BE2C (cell line): ENCODE data around the gene MINK1.

GRCh38 chr17:3966641-3967320 is 2.5 kb upstream of the ATP2A3 start:
- RRBS, result no CpG with 5 or more reads among the region's 15 CpGs

GRCh38 chr17:3972487-3972872 is 8.2 kb upstream of the ATP2A3 start:
- RRBS, result no CpG with 5 or more reads among the region's 10 CpGs

DNA sequence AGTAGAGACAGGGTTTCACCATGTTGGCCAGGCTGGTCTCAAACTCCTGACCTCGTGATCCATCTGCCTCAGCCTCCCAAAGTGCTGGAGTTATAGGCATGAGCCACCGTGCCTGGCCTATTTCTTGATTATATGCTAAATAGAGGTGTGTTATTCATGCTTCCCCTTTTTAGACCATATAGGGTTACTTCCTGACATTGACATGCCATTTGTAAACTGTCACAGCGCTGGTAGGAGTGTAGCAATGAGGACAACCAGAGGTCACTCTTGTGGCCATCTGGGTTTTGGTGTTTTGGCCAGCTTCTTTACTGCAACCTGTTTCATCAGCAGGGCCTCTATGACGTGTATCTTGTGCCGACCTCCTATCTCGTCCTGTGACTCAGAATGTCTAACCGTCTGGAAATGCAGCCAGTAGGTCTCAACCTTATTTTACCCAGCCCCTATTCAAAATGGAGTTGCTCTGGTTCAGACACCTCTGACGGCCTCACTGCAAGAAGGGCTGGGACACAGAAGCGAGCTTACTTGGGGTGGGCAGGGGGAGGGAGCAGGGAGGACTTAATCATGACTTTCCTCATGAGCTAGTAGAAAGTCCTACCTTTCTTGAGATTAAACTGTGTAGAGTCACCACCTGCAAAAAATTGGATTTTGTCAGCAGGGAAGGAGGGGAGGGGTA is 38.1 kb upstream of the ATP2A3 start:
- RRBS, result no CpG with 5 or more reads among the region's 9 CpGs

- RRBS, result no CpG with 5 or more reads among the region's 12 CpGs
These were observed 86.7 kb downstream of the ZZEF1 start for GRCh38 chr17:4055895-4056673.

DNA sequence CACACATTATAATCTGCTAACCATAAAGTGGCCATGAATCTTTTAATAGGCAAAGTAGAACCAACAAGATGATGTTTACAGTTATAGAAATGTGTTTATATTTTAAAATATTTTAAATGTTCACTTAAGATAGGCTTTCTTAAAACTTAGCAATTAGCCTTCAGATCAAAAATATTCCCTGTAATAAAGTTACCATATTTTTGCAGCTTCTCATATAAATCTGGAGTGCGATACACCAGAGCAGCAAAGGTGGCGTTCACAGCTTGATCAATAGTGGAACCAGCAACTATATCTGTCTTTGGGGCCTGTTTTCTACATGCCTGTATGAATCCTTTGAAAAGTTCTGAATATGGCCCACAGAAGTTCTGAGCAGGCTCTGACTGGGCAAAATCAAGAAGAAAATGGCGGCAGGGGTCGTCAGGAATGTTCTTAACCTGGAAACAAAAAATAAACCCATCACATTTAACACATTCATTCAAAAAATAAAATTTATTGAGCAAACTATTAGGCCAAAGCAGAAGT is 72.3 kb downstream of the ZZEF1 start:
- RRBS, result no CpG with 5 or more reads among the region's 4 CpGs

- RRBS, result no CpG with 5 or more reads among the region's 11 CpGs
These were observed 67.8 kb downstream of the ZZEF1 start for GRCh38 chr17:4074949-4075598.

DNA sequence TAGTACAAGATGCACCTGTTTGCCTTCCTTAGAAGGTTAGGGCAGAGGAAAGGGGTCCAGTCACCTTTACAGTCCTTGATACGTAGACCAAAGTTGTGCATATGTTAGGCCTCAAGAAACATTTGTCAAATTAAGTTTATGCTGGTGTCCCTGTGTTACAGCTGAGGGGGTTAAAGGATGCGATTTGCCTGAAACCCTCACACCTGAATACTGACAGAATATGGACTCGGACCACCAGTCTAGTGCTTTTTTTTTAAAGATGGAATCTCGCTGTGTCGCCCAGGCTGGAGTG is 1.5 kb downstream of the CYB5D2 start:
- RRBS, result no CpG with 5 or more reads among the region's 5 CpGs

DNA sequence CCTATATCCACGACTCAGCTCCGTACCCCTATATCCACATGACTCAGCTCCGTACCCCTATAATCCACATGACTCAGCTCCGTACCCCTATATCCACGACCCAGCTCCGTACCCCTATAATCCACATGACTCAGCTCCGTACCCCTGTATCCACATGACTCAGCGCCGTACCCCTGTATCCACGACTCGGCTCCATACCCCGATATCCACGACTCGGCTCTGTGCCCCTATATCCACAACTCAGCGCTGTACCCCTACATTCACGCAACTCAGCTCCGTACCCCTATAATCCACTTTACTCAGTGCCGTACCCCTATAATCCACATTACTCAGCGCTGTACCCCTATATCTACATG is 17.1 kb downstream of the CYB5D2 start:
- RRBS, result no CpG with 5 or more reads among the region's 19 CpGs

DNA sequence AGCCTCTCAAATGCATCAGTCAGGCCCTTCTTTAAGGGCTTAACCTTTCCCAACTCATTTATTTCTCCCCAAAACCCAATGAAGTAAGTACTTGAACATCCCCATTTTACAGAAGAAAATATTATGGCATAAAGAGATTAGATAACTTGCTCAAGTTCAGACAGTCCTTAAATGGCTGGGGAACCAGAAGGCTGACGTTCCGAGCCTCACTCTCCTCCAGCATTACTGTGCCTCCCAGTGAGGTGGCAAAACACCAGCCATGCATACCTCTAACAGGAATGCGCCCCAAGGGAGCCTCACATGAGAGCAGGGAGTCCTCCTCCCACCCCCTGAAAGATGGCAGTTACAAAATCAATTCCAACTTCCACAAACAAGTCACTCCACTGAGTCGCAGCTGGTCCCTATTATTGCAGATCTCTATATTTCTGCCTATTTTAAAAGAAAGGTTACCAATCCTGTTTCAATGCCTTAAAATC is 55.6 kb downstream of the ANKFY1 start:
- RRBS, result no CpG with 5 or more reads among the region's 4 CpGs

DNA sequence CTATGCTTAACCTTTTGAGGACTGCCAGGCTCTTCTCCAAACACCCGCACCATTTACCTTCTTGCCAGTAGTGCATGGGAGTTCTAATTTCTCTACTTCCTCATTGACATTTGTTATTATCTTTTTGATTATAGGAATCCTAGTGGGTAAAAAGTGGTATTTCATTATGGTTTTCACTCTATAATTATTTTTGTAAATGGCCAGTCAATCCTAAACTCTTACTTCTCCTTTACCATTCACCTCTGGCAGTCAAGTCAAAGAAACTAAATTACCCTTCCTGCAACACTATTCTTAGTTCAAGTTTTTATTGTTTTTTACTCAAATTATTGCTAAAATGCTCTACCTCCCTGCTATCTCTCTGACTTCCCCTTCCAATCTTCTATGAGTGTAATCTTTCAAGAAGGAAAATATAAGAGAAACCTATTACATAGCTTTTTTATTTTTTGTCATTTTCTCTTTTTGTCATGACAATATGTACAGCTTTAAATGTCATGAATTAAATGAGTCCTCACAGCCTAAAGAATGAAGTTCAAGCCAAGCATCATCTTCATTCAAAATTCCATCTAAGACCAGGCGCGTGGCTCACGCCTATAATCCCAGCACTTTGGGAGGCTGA is 29.9 kb upstream of the ANKFY1 start:
- RRBS, result no CpG with 5 or more reads among the region's 4 CpGs

GRCh38 chr17:4499022-4499503 is 382 bp downstream of the SPNS2 start:
- RRBS, result 0% methylated on average over 12 of the region's 61 CpGs

DNA sequence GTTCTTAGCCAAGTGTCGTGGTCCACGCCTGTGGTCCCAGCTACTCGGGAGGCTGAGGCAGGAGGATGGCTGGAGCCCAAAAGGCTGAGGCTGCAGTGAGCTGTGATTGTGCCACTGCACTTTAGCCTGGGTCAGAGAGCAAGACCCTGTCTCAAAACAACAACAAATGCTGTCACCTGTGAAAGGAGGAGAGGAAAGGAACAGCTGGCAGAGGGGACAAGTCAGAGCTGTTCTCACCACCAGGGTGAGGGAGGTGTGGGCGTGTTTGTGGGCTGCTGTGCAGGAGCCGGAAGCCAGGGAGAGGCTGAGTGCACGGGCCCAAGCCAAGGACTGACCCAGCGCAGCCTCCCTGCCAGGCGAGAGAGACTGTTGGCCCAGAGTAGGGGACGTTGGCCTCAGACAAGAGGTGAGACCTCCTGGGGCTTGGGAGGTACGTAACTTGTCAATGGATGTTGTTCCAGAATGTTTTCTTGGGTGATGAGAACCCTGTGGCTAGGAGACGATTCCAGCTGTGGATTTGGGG is 10.7 kb downstream of the SPNS2 start:
- RRBS, result no CpG with 5 or more reads among the region's 11 CpGs

- RRBS, result no CpG with 5 or more reads among the region's 20 CpGs
These were observed 7.6 kb upstream of the SMTNL2 start for GRCh38 chr17:4576599-4577320.

GRCh38 chr17:4721482-4722438 is 9.5 kb upstream of the MED11 start:
- RRBS, result no CpG with 5 or more reads among the region's 21 CpGs

GRCh38 chr17:4744868-4745435 is 5.2 kb upstream of the CXCL16 start:
- RRBS, result no CpG with 5 or more reads among the region's 22 CpGs

DNA sequence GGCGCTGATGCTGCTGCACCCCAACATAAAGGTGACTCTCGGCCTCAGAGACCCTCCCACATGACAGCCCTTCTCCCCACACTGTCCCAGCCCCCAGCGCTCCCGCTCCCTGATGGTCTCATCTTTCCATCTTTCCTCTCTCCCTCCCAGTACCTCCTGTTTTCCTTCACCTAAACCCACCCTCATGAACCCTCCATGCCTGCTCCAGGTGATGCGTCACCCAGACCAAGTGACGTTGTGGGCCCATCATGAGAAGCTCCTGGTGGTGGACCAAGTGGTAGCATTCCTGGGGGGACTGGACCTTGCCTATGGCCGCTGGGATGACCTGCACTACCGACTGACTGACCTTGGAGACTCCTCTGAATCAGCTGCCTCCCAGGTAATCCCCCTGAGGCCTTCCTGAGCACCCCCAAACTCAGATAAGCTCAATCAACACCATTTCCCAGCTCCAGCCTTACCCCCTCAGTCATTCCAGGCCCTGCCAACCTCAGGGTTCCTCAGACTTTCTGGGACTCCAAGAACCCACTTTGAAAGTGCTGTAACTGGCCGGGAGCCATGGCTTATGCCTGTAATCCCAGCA is 8.7 kb downstream of the PLD2 start:
- RRBS, result no CpG with 5 or more reads among the region's 9 CpGs

DNA sequence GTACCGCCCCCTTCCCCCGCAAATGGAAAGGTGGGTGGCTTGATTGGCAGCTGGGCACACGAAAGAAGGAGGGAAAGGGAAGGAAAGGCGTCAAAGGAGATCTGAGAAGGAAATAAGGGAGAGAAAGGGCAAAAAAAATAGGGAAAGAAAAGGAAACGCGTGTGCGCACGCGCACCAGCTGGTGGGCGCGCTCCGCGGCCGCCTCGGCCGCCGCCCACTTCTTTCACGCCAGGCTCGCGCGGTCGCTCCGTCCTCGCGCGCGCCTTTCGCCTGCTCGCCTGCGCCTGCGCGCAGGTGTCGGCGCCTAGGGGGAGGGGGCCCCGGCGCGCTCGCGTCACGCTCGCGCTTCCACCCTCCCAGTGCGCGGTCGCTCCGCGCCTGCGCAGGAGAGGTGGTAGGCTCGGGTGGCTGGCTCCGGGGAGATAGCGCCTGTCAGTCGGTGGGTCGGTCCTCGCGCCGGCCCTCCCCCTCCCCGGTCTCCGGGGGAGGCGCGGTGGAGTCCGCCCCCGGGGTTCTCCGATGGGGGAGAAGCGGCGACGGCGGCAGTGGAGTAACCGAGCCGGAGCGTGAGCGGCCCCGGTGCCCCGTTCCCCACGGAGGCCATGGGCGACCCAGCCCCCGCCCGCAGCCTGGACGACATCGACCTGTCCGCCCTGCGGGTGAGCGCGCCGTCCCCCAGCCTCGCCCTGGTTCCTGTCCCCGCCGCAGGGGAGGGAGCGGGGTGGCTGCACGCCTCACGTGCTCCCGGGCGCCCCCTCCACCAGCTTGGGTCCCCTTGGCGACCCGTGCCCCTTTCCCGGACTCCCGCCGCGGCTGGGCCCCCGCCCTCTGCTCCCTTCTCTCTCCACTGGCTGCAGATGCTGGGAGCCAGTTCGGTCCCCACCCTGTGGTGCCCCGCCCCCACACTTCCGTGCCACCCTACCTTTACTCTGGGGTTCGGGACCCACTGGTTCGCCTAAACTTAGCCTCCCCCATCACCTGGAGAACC is at the start of gene MINK1:
Gene MINK1 (plus strand): TSS at position 359 of the 988 bp plus-strand sequence.
- RRBS, result 1% methylated on average over 30 of the region's 104 CpGs

DNA sequence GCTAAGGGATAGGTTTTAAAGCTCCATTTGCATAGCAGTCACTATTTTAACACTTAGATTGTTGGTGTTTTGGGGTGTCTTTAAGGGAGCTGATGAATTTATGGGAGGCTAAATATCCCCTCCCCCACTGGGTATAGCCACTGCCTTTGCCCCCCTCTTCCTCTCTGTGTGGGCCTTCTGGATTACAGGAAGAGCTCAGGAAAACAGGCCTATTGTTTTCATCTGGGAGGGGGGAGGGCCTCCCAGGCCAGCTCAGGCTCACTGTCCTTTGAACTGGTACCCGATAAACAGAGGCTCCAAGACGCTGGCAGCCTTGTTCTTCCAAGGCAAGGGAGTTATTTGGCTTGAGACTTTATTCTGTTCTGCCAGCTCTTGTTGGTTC is 24.9 kb downstream of the MINK1 start:
- RRBS, result no CpG with 5 or more reads among the region's 2 CpGs

DNA sequence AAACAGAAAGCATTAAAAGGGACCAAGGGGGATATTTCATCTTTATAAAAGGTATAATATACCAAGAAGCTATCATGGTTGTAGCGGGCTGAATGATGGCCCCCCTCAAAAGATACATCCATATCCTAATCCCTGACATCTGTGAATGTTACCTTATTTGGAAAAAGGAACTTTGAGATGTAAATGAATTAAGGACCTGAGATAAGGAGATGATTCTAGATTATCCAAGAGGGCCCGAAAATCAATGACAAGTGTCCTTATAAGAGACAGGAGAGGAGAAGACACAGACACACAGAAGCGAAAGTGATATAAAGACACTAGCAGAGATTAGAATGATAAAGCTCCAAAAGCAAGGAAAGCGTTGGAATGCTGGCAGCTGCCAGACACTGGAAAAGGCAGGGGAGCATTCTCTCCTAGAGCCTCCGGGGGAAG is 12.6 kb upstream of the GP1BA start:
- RRBS, result no CpG with 5 or more reads among the region's 5 CpGs

DNA sequence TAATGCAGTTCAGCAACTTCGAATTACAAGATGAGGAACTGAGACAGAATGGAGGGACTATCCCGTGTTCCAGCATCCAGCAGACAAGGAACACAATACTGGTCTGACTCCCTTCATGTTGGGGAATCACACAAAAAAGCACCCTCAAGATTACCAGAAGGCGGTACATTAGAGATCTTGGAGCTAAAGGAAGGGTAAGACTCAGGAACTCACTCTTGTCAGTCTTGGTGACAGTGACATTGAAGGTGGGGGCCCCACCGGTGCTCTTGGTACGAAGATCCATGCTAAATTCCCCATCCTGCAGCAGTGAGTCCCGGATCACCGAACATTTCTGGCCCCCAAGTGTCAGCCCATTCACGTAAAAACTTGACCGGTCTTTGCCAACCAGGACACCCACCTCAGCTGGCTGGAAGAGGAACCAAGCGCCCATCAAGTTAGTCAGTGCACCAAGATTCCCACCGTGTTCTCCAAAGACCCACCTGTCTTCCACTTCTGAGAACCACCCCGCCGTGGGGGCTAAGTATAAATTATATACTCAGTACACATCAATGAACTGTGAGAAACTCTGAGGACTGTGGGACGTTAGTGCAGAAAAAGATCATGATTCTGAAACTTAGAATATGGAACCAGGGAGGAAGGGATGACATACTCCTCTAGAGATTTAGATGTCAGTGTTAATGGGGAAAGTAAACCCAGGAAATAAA is 1.8 kb downstream of the PFN1 start:
- RRBS, result no CpG with 5 or more reads among the region's 14 CpGs